SP-49 (cell line): ENCODE results near the genes FCRL5, OR6K6 and CADM3.

DNA sequence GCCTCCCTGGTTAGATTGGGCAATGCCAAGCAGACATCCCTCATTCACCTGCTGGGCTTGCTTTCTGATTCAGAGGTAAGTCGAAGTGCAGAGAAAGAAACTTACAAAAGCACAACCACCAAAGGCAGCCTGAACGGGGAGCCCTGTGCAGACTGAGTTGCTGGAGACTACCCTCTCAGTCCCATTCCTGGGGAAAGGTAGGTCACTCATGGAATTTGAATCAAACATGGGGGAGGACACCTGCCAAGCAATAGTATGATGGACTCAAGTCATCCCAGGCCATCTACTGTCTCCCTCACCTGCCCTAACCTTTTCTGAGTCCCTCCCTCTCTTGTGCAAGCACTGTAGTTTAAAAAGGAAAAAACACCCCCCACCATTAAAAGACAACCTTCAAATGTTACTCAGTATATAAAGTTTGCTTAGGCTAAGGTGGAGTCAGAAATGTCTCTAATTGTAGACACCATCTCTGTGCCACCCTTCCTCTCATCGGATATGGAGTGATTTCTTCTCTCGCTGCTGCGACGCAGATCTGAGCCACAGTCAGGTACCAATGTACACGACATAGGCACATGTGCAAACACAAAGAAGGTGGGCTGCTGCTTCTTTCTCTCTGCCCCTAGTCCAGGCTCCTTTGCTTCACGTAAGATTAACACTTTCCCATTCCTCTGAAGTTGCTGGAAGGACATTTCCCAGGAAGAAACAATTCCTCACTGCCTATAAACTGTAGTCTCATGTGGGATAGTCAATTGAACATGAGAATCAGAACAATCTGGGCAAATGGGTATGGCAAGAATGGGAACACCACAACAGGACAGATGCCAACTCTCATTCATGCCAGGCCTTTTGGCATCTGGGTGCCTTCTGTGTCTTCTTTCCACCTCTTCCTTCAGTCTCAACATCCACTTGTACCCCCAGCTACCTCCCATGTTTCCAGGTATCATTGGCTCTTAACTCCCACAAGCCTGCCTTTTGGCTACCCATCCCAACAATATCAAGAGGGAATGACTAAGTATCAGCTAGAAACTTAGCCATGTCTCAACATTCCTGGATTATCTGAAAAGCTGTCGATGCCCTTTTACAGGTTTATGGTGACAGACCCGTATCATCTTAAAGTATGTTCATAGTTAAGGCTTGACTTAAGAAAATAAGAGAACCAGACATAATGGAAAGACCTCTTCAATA is 15.1 kb downstream of the ETV3 start:
- PRO-cap, result no peak

DNA sequence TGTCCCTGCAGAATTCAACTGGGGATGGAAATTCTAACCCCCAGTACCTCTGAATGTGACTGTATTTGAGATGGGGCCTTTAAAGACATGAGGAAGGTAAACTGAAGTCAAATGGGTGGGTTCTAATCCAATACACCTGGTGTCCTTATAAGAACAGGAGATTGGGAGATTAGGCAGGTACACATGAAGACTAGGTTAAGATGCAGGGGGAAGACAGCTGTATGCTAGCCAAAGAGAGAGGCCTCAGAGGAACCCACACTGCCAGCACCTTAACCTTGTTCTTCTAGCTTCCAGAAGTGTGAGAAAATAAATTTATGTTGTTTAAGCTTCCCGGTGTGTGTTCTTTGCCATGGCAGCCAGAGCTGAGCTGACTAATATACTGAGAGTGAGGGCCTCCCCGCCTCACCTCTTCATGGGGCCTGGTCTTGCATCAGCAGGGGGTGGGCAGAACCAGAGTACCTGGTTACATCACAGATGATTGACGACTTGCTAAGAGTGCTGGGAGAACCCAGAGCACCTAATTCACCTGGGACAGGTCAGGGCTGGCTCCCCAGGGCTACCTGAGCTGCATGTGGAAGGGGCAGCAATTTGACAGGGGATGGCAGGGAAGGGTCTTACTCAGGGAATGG is 60.3 kb upstream of the ETV3 start:
- PRO-cap, result no peak

GRCh38 chr1:157439240-157439730 is 113.0 kb downstream of the FCRL5 start:
- PRO-cap, result no peak

GRCh38 chr1:157552263-157552760 is at the start of gene FCRL5:
Gene FCRL5 (minus strand): TSS chr1:157552515.
- PRO-cap, result unidirectional peak, minus-strand start at chr1:157552477; unidirectional peak, minus-strand start at chr1:157552560

GRCh38 chr1:157774095-157774542 is 2.8 kb downstream of the FCRL2 start:
- PRO-cap, result unidirectional peak, plus-strand start at chr1:157774201

DNA sequence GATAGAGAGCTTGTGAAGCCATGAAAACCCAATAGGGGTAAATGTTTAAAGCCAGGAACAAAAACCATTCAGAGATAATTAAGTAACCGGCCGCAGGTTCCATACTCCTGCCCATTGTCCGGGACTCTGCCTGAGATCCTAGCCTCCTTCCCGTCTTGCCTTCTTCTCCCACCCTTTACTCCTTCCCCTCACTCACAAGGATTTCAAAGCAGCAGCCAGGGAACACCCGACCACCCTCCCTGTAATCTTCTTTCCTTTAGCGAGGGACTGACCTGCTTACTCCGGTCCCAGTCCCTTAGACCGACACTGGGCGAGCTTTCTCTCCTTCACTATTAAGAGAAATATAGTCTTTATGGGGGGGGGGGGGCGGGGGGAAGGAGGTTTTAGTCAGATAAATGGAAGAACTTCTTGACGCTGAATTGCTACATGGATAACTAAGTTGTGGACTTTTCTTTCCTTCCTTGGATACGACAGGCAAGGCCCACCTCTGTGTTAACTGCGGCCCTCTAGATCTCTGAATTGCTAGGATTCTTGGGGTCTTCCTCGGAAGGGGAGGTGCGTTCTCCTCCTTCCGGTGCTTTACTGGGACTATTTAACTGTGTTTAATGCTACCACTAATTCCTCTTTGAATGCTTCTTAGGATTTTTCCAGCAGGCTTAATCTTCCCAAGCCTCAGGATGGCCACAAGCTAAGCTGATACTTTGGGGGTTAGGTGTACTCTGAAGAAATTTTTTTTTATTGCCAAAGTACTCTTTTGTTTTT is 21.1 kb downstream of the KIRREL1 start:
- PRO-cap, result no peak

GRCh38 chr1:158049107-158049762 is 55.8 kb downstream of the KIRREL1 start:
- PRO-cap, result no peak

DNA sequence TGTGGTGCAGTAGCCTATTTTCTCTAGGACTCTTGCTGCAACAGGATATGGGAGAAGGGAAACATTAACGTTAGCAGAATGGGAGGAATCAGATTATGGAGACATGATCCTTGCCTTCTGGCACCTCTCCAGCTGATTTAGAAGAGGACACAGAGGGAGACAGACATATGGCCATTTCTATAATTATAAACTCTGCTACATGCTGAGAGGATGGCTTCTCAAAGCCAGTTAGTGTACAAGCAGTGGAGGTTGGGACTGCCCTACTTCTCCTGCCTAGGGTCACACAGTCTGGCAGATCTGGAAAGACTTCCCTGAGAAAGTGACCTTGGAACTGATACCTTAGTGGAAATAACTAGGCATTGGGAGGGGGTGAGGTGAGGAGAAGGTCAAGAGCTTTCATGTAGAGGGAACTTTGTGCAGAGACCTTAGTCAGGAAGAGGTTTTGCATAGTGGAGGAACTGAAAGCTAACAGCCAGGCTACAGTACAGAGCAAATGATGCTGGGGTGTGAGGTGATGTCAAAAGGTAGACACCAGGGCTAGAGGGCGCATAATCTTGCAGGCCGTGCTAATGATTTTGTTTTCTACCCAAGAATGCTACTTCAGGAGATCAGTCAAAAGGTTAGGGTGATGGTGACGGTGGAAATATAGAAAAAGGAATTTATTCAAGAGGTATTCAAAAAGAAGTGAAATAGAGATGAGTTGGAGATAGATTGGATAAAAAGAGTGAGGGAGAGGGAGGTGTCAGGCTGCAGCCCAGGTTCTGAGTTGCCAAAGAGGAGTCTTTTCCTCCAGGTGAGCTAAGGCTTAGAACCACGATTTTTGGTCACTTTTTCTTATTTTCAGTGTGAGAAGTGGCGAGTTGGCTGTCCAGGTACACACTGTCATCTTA is 1.1 kb upstream of the CD1D start:
- PRO-cap, result no peak

- PRO-cap, result no peak
Observed at GRCh38 chr1:158182774-158183355, 2.2 kb downstream of the CD1D start.

GRCh38 chr1:158730915-158731403 is 10.4 kb upstream of the OR6K3 start:
- PRO-cap, result no peak

DNA sequence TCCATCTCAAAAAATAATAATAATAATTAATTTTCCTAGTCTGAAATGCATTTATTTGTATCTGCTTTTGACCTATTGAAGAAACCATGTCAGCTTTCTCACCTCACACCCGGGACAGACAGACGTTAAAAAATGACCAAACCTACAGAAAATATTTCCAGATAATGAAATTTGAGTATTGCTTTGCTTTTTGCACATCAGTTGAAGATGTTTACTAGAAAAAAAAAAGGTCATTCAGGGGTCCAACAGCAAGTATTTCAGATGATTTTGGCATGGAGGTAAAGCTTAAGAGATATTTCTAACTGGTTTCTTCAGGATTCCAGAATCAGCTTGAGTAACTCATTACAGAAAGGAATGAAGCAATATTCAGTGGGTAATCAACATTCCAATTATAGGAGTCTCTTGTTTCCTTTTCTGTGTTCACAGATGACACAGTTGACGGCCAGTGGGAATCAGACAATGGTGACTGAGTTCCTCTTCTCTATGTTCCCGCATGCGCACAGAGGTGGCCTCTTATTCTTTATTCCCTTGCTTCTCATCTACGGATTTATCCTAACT is at the start of gene OR6K6:
TSS of gene OR6K6 (plus strand) at position 259 of the 558 bp plus-strand sequence.
- PRO-cap, result no peak

DNA sequence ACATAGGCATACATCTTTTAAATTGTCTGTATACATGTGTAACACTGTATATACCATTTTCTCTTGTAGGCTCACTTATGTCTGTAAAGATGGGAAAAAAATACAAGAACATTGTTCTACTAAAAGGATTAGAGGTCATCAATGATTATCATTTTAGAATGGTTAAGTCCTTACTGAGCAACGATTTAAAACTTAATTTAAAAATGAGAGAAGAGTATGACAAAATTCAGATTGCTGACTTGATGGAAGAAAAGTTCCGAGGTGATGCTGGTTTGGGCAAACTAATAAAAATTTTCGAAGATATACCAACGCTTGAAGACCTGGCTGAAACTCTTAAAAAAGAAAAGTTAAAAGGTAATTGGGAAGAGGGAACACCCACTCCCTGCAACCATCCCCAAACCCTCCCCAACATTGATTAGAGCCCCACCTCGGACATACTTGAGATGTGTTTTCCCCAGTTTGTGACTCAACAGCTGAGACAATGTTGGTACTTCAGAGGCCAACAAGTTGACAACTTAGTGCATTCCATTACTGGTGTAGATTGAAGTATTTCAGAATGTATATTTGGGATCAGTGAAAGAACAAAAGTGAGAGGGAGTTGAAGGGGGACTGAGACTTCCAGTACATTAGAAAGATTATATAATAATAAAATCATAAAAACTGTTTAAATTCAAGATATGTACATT is 5.0 kb downstream of the IFI16 start:
- PRO-cap, result no peak

- PRO-cap, result no peak
Observed at GRCh38 chr1:159171542-159172653, at the start of gene CADM3. Gene CADM3 (plus strand): TSS chr1:159171615.

DNA sequence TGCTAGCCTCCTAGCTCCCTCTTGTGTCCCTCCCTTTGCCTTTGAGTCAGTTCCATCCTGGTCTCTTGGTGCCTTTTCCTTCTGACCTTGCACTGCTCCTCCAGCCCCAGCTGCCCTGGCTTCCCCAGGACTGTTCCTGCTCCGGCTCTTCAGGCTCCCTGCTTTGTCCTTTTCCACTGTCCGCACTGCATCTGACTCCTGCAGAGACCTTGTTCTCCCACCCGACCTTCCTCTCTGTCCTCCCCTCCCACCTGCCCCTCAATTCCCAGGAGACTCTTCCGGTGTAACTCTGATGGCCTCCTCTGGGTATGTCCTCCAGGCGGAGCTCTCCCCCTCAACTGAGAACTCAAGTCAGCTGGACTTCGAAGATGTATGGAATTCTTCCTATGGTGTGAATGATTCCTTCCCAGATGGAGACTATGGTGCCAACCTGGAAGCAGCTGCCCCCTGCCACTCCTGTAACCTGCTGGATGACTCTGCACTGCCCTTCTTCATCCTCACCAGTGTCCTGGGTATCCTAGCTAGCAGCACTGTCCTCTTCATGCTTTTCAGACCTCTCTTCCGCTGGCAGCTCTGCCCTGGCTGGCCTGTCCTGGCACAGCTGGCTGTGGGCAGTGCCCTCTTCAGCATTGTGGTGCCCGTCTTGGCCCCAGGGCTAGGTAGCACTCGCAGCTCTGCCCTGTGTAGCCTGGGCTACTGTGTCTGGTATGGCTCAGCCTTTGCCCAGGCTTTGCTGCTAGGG is 638 bp downstream of the ACKR1 start:
- PRO-cap, result no peak

GRCh38 chr1:159589482-159590256 is 2.0 kb downstream of the APCS start:
- PRO-cap, result no peak

GRCh38 chr1:159752334-159752613 is 28.5 kb upstream of the DUSP23 start:
- PRO-cap, result no peak

- PRO-cap, result no peak
Observed at GRCh38 chr1:159753407-159754264, 27.1 kb upstream of the DUSP23 start.

DNA sequence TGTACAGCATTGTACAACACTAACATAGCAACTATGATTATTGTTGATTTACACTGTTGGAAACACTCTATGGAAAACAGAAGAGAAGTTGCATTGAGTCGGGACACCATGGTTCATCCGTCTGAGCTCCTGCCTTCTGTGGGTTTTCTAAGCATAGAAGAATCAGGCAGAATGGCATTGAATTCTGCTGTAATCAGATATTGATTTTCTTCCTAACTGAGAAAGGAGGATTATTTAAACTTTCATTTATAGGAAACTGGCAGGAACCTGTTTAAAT is 24.8 kb upstream of the DUSP23 start:
- PRO-cap, result no peak

DNA sequence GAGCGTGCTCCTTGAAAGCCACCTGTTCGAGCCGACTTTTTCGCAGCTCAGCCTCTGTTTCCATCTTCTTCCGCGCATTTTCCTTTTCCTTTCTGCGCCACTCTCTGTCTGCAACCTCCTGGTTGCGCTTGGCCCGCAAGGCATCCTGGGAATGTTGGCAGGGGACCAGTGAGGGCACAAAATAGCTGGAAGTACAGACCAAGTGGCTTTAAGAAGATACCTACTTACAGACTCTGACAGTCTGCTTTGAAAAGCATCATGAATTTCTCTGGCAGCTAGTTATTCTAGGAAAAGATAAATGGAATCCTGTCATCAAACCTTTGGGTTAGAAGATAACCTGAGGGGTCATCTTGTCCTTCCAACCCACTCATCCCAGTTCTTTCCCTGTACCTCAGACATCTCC is 14.1 kb upstream of the VSIG8 start:
- PRO-cap, result no peak

- PRO-cap, result no peak
Observed at GRCh38 chr1:159917347-159917783, 7.9 kb downstream of the TAGLN2 start.